ENCODE measurements around the genes FOXD4L6 and SPATA31A6.

DNA sequence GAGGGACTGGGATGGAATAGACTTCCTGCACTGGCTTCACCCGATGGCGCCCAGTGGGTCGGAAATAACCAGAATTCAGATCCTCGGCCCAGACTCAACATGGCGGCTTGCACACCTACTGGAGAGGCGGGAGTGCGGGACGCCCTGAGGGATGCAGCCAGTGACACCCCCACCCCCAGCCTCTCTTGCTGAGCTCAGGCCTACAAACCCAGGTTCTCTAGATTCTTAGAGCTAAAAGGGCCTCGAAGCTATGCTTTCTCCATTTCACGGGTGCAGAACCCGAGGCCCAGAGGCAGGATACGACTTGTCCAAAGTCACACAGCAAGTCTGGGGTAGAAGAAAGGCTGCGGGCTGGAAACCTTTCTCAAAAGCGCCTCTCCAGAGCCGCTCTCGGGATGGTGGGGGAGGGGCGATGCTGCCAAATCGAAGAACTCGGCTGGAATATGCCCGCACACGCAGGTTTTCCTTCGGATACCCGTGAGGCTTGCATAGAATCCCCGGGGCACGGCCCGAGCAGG is 4.4 kb downstream of the PAX5 start:
- RRBS = no CpG with 5 or more reads among the region's 26 CpGs

DNA sequence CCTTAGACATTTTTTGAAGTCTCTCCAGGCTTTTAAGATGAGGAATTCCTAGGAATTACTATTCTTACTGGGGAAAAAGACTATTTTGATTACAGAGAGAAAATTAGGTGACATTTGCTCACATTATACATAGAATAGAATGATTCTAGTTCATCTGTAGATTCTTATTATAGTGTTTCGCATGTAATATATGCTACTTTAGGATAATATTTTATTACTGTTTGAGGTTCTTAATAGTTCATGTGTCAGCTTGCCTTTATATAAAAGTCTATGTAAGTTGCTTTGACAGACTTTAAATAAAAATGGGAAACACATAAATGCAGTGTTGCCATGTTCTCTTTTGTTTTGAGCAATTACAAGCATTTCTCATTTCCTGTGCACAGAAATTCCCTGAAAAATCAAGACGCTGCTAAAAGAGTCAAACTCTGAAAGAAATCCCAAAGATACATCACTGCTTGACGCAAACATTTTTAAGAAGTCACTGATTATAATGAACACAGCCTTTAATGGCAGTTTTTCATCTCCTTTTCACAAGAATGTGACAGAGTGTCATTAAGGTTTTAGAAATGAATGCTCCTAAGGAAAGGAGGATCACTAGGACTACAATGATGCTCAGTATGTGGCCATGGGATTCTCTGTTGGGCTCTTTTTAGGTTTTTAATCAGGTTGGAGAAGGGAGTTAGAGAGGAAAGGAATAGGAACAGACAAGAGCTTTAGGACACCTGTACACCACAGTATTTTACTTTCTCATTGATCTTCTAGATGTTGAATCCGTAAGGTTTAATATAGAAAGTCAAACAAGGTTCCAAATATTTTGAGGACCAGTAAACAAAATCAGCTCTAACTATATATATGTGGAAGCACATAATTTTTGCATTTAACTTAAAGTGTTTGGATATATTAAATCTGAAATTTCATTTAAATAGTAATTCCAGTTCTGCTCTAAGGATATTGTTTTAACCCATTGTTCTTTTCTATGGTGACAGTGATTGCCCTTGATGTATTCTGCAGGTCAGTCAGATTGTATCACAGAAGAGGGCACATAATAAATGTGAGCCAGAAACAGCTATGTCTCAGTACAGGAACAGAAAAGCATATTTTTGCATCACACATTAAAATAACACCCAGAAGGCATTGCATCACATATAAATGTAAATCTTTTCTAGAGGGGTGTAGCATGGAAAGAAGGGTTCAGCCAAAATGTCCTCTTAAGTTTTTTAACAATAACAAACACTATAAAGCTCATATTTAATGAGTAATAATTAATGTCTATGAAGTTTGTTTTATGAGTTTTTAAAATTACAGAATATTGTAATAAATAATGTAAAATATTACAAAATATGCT is 29.6 kb downstream of the ZCCHC7 start:
- RRBS = no CpG with 5 or more reads among the region's 4 CpGs

- RRBS = no CpG with 5 or more reads among the region's 9 CpGs
These were observed 517 bp upstream of the GRHPR start for GRCh38 chr9:37421935-37422423.

DNA sequence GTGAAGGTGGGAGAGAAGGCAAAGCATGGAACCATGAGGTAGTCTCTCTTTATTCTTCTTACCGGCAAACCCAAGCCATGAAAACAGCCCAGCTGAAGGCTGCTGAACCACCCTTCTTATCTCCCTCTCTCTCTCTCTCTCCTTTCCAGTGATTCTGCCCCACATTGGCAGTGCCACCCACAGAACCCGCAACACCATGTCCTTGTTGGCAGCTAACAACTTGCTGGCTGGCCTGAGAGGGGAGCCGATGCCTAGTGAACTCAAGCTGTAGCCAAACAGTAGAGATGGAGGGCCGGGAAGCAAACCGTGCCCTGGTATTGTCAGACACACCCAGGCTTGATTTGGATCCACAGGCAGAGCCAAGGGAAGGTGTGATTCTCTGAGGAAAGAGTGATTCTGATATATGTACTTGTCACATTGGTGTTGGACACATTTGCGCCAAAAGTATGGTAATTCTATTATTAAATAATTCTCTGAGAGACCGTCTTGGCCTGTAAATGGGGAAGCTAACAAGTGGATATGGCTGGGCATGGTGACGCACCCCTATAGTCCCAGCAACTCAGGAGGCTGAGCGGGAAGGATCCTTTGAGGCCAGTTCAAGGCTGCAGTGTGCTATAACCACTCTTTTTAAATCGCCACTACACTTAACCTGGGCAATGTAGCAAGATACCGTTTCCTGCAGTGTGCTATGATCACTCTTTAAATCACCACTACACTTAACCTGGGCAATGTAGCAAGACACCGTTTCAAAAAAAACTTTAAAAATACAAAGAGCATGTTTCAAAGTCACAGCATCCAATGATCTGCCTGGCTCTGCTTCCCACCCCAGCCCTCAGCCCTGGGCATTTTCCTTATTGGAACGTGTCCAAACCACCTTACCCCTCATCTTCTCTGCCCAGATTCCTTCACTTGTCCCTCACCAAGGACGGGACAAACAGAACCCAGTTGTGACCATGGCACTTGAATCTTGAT is 14.3 kb downstream of the GRHPR start:
- RRBS = no CpG with 5 or more reads among the region's 14 CpGs

DNA sequence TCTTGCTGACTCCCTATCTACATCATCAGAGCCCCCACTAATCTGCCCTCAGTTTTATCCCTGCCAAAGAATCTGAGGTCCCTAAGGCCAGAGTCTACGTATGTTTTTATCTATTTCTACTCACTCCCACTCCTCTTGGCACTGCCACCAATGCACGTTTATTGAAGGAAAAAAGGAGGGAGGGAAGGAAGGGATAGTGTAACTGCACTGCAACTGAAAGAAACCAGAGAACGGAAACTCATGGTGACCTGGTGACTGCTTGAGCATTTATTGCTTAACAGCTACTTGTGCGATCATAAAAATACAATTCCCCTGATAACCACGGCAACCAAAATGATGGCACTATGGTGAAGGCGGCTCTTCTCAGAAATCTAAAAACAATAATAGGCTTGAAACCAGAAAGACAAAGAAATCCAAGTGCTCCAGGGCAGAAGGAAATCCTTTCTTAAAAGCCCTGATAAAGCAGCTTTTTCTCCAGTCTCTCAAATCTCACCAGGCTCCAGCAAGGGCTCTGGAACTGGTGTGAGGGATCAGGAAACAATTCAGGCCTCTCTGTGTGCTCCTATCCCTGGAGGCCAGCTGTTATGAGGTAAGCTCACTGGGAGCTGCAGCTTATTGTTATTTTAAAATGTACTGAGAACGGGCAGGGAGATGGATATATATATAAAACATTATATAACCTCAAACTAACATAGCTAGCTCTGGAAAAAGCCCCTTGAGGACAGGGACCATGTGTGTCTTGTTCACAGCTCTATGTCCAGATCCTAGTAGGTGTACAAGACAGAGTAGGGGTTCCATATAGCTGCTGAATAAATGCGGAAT is 1.9 kb downstream of the FBXO10 start:
- RRBS = no CpG with 5 or more reads among the region's 8 CpGs

DNA sequence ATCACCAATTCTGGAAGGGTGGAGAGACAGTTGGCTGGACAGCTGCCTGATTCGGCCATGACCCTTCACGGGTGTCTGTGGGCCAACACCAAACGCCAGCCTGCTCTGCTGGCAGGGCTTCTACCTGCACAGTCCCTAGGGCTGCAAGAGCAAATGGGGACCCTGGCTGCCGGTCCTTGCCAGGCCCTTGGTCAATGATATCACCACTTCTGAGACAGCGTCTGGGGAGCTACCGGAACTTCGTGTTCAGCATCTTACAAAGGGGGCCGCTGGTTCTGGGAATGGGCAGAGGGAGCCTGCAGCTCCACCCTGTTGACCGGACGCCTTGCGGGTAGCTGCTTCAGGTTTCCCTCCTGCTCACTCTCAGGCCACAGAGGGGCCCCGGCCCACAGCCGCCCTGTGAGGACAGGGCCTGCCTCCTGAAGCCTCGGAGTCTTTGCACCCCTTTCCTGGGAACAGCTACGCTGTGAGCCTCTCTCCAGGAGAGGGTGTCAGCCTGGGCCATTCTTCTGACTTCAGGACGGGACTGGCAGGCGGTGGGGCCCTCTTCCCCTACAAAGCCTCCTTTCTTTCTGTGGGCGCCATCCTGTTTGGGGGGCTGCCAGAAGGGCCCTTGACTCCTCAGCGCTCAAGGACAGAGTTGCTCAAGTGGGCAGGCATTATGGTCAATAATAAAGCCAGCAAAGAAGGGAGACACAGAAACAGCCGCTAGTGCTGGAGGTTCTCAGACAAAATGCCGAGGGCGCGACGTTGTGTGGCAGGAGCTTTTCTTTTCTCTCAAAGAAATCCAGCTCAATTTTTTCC is 12.5 kb upstream of the SLC25A51 start:
- RRBS = 95% methylated on average over 9 of the region's 24 CpGs

DNA sequence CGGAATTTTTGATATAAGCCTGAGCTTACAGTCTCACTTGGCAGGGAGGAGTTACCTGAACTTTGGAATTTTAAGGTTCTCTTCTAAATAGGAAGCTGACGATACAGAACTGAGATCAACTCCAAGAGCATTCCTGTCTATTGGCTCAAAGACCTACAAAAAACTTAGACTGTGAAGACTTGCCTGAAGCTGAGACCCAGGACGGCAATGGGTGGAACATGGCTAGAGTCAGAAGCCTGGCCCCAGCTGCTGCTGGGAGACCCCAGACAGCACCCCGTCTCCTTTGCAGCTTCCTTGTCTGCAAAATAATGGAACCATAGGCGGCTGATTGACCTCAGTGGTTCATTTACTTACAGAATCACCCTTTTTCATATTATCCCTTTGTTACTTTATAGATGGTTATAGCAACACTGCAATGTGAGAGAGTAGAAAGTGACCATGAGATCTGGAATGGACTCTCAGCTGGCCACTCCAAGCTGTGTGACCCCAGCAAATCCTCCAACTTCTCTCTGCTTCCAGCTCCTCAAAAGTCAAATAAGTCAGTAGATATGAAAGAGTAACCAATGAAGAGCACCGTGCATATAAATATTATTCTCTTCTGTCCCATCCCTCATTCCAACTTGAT is 75.2 kb downstream of the SHB start:
- RRBS = no CpG with 5 or more reads among the region's 6 CpGs

DNA sequence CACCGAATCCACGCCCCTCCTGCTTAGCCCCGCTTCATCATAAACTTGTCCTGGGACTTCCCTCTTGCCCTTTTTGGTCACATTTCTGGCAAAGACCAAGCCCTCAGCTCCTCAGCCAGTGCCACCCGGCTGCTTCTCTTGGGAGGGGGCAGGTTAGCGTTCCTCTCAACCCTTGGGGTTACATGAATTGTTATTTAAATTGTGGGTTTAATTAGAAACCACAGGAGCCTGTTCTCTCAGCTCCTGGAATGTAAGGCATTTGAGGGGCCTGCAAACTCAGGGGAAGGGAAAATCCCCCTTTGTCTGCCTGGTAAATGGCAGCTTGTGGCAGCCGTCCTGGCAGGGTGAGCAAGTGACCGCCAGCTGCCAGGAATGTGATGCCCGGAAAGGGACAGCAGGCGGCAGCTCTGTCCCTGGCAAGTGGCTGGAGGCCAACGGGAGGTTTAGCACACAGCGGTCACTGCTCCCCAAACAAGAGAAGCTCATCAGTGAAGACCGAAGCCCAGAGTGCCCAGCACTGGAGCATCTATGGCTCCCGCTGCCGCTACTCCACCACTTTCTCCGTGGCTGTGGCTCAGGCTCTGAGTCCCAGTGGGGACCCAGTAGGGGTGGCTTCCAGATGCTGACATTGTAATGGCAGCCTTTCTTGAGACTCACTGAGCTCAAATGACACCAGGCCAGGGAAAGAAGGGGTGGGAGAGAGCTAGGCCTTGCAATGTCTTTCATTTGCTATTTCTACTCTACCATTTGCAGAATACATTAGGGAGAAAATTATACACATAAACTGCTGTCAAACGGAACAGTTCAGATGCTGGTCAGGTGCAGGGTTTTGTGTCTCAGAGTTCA is 51.7 kb downstream of the SHB start:
- RRBS = no CpG with 5 or more reads among the region's 16 CpGs

DNA sequence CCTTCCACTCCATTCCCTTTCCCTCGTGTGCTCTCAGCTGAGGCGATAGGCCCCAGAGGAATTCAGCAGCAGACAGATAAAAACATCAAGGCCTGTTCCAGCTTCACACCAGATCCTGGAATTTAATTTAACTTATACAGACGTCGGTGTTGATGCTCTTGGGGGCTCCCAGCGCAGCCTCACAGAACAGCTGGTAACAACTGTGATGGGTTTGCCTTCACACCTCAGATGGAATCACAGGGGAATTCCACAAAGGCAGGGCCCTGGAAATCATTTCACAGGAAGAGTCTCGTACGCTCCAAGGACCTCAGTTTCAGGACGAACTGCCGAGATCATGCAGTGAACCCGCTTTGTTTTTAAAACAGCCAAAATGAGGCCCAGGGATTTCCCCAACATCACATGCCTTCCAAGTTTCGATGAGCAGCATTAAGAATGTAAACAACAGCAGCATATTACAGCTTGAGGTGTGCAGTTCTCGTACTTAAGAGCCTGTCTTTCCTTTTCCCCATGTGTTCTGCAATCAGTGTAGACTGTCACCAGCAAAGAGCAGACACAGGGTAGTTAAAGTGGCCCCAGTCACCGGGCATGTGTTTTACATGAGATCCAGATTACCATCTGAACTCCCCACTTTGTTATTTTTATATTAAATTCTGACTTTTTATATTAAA is 73.5 kb upstream of the ALDH1B1 start:
- RRBS = no CpG with 5 or more reads among the region's 13 CpGs

DNA sequence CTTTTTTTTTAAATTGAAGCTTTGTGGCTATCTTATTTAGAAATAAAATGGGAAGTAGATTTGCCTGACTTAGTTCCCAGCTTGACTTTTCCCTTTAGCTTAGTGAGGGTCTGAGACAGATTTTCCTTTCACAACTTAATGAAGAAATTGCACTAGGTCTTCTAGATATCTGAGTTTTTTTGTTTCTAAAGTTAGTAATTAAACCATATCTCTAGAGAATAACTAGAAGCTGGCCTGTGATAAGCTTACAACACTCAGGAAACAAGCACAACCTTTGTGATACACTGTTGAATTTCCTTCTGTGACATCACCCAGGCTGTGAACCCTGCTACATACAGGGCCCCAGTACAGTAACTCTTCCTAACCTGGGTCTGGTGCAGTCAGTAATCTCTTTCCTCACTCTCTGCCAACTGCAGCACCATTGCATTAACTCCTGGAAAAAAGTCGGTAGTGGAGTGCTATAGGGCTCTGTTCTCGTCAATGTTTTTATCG is 10.5 kb upstream of the IGFBPL1 start:
- RRBS = no CpG with 5 or more reads among the region's 3 CpGs

DNA sequence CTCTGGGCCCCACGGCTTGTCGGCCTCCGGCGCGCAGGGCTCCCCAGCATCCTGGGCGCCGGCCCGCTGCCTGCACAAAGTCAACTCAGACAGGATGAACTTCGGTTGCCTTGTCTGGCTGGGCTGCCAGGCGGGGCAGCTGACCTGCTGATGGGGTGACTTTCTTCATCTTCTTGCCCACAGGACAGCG is 1.1 kb upstream of the ANKRD18A start:
- RRBS = no CpG with 5 or more reads among the region's 11 CpGs

DNA sequence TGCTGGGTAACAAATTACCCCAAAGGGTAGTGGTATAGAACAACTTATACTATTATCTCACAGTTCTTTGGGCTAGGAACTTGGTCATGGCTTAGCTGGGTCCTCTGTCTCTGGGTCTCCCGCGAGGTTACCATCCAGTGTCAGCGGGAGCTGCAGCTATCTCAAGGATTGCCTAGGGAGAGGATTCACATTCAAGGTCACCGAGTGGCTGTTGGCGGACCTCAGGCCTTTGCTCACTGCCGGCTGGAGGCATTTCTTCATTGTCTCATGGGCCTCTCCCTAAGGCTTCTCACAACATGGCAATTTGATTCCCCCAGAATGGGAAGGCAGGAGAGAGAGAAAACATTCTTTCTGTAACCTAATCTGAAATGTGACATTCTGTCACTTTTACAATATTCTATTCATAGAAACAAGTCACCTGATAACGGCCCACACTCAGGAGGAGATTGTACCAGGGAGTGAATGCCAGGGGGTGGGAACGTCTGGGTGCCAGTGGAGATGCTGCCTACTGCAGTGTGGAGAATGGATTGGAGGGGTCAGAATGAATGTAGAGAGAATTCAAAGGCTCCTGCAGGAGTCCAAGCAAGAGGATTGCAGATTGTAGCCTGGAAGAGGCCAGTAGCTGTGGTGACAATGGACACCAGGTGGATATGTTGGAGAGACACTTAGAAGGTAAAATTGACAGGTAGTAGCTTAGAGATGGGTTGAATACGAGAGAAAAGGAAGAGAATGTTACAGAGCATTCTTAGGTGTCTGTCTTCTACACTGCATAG is 29.5 kb upstream of the ANKRD18A start:
- RRBS = no CpG with 5 or more reads among the region's 9 CpGs

GRCh38 chr9:38689635-38690078 is 30.3 kb downstream of the FAM240B start:
- RRBS = no CpG with 5 or more reads among the region's 5 CpGs

DNA sequence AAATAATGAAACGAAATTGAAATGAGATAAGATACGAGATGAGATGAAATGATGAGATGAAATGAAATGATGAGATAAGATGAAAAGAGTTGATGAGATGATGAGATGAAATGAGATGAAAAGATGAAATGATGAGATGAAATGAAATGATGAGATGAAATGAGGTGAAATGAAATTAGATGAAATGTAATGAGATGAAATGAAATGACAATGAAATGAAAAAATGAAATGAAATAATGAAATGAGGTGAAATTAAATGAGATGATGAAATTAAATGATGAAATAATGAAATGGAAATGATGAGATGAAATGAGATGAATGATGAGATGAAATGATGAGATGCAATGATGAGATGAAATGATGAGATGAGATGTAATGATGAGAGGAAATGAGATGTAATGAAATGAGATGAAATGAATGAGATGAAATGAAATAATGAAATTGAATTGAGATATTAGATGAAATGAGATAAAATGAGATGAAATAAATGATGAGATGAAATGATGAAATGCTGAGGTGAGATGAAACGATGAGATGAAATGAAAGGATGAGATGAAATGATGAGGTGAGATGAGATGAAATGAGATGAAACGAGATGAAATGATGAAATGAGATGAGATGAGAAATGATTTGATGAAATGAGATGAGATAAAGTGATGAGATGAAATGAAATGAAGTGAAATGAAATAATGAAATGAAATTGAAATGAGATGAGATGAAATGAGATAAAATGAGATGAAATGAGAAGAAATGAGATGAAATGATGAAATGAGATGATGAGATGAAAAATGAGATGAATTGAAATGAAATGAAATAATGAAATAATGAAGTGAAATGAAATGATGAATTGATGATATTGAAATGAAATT is 527.2 kb downstream of the FOXD4L6 start:
- RRBS = no CpG with 5 or more reads among the region's 4 CpGs

DNA sequence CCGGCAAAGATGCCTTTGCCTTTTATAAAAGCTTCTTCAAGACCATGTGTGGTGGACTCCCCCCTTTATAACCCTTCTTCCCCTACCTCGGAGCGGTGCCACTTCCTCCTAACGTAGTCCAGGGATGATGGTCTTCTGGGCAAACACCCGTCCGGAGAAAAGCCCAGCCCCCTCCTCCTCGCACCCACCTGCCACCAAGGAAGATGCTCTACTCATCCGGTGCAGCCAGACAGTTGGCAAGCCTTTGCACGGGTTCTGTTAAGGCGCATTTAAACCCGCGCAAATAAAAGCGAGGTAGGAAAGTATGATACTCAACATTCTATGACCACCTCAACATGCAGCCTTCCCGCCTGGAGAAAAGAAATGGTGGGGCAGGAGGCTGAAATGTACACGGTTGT is at the start of gene FOXD4L6:
FOXD4L6 (minus strand) TSS at position 136 of the 398 bp plus-strand sequence.
- RRBS = no CpG with 5 or more reads among the region's 15 CpGs

DNA sequence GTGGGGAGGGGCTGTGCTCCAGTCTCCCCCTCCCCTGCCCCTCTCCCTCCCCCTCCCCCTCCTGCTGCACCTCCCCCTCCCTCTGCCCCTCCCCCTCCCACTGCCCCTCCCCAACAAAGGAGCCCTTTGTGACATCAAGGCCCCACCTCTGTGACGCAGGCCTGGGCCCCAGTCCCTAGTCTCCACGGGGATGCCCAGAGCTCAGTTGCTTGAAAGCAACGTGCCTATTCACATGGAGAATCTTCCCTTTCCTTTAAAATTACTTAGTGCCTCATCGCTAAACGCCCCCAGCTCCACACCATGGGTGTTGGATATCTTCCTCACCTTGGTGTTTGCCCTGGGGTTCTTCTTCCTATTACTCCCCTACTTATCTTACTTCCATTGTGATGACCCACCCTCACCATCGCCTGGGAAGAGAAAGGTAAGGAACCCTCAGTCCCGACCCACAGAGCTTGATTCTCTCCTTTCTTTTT is at the start of gene SPATA31A6:
SPATA31A6 (plus strand) TSS at position 204 of the 473 bp plus-strand sequence.
- RRBS = no CpG with 5 or more reads among the region's 7 CpGs

DNA sequence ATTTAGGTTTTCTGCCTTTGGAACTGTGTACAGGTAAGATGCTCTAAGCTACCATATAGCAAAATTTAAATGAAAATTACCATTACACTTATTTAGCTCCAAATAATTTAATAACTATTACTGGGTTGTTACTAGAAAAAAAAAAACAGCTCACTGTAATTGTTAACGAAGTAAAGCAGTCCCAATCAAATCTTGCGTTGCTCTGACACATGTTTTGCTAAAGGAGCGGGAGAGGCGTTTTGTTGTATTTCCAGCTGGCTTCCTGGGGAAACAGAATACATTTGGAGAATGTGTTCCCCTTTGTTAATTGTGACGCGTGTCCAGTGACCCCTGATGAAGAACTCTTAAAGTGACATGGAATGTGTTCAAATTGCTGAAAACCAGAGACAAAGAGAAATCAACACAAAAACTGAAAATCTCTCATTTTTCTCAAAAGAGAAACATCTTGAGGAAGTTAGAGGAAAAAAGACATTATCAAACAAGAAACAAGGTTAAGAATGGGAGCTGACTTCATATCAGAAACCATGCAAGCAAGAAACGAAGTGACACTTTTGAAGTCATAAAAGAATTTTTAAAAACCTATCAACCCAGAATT is 1690.6 kb downstream of the SPATA31A7 start:
- RRBS = no CpG with 5 or more reads among the region's 7 CpGs

DNA sequence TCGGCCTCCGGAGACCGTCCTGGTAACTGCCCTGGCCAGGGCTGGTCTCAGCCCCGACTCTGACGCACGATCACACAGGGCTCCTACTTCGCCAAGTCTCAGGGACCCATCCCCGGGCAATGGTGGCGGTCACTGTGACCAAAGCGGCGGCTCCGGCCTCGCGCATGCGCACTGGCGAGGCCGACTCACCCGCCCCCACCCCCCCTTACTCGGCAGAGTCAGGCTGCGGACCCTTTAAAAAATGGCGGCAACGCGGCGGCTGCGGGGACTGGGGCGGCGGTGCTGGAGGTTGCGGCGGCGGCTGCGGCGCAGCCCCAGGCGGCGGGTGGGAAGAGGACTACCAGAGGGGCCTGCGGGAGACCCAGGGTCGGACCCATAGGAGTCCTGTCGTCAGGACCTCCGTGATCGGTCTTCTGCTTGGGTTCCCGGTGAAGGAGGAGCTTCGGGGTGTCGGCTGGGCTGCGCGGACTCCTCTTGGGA is 1581.3 kb downstream of the FOXD4L5 start:
- RRBS = no CpG with 5 or more reads among the region's 44 CpGs

GRCh38 chr9:65878588-65878879 is 141.6 kb downstream of the FOXD4L4 start:
- RRBS = no CpG with 5 or more reads among the region's 2 CpGs

DNA sequence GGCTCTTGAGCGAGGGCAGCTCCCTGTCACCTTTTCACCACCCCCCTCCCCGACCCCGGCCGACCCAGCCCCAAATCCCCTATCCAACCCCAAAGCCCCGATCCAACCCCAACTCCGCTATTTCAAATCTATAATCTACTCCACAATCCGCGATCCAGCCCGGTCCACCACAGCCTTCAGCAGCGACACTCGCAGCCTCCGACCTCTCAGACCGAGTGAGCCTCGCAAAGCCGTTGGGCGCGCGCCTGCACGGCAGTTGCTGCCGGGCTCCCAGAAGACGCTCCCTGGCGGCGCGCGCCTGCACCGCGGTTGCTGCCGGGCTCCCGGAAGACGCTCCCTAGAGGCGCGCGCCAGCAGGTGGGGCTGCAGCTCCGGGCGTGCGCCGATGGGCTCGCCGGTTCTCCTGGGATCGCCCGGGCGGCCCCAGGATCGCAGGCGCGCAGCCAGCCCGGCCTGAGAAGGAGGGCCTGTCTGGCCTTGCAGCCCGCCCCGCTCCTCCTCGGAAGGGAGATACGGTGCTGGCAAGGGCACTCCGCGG is 416.0 kb downstream of the FOXD4L4 start:
- RRBS = no CpG with 5 or more reads among the region's 52 CpGs

Data from HL-60 (cell line).